Occipital lobe (tissue), 2 donors: Measurements from ENCODE around the gene JMY.

DNA sequence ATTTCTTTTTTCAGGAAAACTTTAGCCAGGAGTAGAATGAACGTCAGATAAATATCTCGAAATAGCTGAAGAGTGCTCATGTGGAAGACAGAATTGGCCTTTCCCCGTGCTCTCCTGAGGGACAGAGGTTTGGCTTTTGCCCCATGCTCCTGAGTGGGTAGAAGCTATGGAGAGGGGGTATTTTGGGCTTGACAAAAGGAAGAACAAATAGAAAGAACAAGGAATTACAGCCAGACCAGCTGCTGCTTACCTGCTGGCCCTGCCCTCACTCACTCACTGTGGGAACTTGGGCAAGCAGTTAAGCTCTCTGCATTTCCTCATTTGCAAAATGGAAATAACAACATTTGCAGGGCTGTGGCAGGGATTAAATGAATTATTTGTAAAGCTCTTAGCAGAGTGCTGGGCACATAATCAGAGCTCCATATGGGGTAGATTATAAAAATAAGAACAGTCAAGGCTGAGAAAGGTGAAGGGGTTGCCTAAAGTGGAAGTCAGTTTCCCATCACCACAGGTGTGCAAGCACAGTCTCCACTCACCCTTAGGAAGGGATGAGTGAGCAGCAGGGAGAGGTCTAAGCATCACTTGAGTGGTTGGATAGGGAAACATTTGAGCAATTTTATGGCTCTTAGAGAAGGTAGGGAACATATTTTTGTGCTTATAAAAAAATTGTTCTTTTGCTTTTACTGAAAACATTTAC lies 42.6 kb upstream of the LHFPL2 start:
- RAMPAGE, long total RNA, result no peak

GRCh38 chr5:78968842-78969279 lies 16.2 kb downstream of the ARSB start:
- RAMPAGE, long total RNA, result no peak

DNA sequence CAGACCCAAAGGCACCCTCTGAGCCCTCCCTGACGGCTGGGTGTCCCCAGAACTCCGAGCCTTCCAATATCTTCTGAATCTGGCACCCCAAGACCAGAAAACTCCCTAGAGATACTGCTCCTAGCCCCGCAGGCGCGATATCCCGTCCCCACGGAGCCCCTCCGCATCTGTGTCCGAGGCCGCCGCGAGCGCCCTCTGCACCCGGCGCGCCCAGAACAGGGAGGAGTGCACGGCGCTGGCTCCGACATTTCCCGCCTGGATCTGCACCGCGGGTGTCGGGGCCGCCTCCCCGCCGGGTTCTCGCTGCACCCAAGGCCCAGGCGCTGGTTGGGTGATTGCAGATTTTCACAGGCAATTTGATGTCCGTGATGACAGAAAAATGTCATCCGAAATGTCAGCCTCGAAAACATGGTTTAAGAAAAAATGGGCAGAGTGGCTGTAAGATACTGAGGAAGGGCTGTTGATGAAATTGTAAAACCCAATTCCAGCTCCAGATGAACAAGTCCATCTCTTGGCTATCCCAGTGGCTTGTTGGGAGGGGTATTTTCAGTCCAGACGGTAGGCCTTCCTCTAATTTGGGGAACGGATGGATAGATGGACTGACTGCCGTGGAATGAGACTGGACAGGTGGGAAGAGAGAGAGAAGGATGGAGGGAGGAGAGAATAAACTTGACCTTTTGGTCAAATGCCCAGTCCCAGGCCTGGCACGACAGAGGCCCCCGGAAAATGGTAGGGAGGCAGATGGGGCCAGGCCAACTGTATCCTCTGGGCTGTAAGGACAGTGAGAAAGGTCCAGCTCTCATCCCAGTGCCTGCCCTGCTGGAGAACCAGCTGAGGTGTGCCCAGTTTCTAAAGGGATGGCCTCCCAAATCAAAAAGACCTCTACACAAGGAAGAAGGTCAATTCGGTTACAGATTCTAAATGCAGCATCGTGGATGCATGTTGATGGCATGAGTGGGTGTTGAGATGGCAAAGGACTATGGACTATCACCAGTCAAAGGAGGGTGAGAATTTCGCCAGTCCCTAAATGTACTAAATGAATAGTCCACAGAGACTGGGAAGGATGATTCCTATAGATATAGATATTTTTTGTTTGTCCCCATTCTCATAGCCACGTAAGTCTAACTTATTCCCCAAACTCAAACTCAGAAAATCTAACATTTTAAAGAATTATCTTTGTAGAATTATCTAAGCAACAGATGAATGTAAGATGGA lies 1.0 kb downstream of the BHMT start:
- RAMPAGE, long total RNA, result no peak

DNA sequence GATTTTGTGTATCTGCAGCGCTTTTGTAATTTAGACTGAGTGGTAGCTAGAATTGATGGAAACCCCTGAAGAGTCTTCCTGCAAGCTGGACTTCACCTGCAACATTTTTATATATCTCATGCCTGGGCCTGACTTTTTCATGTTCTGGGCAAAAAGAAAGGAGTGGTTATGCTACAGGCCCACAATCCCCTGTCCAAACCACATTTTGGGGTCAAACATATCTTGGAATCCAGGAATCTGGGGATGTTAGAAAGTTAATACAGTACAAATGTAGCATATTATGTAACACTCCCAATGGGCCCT lies 4.5 kb downstream of the BHMT start:
- RAMPAGE, long total RNA, result no peak

DNA sequence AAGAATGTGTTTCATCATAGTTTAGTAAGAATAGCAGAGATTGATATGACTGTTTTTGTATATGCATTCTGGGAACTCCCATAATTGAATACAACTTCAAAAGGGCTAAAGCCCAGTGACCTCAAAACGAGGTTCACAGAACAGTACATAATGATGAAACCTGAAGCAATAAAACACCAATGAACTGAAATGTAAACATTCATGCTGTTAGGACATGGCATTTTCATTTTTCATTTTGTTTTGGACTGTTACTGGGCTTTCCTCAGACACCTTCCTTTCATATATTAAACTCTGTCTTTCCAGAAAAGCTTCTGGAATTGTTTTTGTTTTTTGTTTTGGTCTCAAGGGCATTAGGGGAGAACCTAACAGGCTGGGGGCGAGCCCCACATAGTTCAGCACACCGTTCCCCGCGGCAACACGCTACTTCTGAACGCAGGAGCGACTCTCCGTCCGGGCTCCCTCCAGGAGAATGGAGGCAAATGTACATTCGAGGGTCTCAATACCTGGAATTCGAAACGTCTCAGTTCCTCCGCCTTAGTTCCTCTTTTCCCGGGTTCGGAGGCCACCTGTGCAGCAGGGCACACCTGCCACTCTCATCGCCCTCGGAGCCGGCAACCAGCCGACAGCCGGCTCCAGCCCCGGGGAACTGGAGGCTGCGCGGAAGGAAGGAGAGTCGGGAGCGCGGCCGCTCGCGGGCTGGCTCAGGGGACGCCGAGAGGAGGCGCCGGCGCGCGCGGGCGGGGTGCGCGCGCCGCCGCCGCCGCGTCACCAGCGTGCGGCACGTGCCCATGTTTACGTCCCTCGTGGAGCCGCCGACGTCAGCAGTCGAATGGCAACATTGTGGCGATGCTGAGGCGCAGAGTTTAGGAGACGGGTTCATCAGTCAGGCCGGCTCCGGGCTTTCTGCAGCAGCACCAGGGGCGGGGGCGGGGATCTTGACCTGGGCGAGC lies at the start of gene JMY:
Gene JMY, plus strand, starts transcription at position 824 of the 950 bp plus-strand sequence.
- RAMPAGE, long total RNA, result no peak

GRCh38 chr5:79277695-79278189 lies 41.8 kb downstream of the JMY start:
- RAMPAGE, long total RNA, result no peak

DNA sequence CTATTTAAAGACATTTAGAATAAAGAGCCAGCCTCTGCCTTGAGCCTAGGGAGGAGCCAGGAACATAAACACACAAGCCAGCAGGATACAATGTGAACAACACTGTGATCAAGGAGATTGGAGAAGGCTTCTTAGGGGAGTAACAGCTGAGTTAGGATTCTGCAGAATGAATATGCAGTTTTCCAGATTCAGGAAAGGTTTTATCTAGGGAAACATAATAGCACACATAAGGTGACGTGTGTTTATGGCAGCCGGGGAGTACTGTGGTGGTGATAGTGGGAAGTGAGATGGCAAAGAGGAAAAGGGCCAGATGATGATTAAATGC lies 33.2 kb upstream of the HOMER1 start:
- RAMPAGE, long total RNA, result no peak

DNA sequence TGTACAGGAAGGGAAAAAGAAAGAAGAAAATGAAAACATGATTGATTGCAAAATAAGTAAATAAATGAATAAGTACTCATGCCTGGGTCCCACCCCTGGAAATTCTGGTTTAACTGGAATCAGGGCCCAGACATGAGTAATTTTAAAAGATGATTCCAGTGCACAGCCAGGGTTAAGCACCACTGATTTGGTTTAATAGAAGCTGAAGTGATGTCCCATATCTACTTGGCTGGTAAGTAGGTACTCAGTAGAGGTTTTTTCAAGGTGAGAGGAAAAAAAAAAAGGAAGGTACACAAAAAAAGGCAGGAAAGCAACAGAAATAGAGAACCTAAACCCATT lies 34.1 kb upstream of the HOMER1 start:
- RAMPAGE, long total RNA, result no peak

DNA sequence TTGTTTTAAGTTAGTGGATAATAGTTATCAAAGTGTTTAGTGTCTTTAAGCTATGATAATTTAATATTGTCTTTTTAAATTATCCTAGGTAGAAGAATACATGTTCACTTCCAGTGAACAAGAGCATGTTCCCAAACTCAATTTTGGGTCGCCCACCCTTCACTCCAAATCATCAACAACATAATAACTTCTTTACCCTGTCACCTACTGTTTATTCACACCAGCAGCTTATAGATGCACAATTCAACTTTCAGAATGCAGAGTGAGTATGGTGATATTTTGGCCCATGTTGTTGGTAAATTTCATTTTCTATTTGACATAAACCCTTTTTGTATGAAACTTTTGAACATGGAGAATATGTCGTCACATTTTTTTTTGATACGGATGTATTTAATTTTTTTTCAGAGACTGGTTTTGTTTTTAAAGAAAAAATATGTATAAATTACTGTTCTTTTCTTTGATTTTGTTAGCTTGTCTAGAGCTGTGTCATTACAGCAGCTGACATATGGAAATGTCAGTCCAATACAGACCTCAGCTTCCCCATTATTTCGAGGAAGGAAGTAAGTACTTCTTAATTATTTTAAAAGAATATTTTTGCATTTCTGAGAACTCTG lies 7.4 kb downstream of the TENT2 start:
- RAMPAGE, long total RNA, result no peak

DNA sequence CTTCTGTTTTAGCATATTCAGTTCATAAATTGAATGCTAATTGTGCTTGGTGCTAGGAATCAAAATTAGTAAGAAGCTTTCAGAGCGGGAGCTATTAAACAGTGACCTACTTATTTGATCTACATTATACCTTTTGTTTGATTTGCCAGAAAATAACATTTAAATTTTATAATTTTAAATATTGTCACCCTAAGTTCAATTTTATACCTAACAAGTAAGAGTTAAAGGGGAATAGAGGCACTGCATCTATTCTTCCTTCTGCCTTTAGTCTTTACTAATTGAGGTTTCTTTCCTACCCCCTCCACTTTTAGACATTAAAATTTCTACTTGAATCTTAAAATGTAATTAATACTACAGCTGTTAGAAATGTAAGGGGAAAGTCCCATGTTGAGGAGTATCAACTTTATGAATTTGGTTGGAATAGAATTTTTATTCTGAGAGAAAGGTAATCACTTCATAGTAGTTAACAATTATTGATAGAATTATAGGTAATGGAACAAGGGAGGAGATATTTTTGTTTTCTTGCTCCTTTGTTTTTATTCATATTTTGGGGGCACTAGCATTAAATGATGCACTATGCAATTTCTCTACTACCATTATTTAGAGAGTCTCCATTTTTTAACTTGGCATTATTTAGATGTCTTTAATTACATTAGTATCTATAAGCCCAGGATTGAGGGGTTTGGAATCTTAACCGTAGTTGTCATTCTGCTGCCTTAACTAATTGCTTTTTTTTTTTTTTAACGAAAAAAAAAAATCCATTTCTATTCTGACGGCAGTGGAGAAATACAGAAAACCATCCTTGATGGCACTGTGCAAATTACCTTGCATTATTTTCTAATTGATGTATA lies 22.2 kb upstream of the CMYA5 start:
- RAMPAGE, long total RNA, result no peak

- RAMPAGE, long total RNA, result no peak
Observed at GRCh38 chr5:79787293-79787737, 97.7 kb downstream of the CMYA5 start.

DNA sequence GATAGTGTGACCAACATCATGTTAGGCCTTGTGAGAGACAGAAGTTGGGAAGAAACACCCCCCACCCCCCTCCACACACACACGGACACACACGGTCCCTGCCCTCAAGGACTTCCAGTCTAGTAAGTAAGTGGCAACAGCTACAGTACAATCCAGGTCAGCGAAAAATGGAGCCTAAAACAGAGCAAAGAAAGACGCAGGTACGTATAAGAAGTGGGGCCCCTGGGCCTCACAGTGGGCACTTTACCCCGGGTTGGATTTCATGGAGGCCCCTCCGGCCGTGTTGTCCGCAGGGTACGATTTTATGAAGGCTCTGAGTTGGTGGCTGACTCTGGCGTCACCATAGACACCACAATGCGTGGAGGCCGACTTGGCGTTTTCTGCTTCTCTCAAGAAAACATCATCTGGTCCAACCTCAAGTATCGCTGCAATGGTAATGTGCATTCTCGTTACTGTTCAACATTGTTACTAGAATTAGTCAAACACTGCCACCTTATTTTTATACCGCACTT lies 47.0 kb downstream of the THBS4 start:
- RAMPAGE, long total RNA, result no peak

DNA sequence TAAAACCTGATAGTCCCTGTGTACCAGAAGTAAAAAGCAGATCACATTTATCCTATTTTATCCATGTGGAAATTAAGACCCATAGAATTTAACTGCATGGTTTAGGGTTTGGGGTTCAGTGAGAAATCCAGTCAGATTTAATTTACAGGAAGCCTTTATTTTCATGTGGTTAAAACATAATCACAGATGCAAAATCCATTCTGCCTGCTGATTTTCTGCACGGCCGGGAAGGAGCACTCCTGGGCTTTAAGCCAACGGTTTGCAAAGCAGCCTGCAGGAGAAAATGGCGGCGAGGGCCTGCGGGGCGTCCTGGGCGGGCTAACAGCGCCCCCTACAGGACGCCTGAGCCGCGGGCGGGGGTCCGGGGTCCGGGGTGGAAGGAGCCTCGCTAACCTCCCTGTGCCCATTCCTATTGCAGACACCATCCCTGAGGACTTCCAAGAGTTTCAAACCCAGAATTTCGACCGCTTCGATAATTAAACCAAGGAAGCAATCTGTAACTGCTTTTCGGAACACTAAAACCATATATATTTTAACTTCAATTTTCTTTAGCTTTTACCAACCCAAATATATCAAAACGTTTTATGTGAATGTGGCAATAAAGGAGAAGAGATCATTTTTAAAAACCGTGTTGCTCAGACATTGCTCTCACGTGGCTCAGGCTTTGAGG lies 47.6 kb downstream of the THBS4 start:
- RAMPAGE, long total RNA, result no peak

GRCh38 chr5:80147183-80147511 lies 108.7 kb downstream of the SERINC5 start:
- RAMPAGE, long total RNA, result no peak

DNA sequence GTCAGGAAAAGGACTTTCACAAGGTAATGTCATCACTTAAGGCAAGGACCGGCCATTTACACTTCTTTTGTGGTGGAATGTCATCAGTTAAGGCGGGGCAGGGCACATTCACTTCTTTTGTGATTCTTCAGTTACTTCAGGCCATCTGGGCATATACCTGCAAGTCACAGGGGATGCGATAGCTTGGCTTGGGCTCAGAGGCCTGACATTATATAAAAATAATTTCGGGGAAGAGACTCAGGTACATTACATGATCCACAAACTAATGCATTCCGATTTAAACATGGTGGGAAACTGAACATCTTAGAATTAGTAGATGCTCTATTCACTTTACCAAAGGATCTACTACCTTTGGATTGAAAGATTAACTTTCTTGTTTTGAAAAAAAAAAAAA lies 70.1 kb downstream of the SERINC5 start:
- RAMPAGE, long total RNA, result no peak

- RAMPAGE, long total RNA, result no peak
Observed at GRCh38 chr5:80204769-80205393, 51.0 kb downstream of the SERINC5 start.

DNA sequence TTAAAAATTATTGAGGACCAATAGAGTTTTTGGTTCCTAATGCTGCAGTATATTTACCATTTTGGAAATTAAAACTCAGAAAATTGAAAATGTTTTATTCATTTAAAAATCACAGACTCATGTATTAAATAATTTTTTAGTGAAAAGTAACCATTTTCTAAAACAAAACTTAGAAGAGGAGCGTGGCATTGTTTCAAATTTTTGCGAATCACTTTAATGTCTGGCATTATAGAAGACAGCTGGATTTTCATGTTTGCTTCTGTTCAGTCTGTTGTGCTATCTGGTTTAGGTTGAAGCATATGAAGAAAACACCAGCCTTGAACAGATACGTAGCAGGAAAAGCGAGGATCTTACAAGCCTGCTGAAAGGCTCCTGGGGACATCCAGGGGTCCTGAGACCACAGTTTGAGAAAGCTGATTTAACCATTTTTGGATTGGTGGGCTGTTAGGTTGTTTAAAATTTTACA lies 1.6 kb downstream of the ZFYVE16 start:
- RAMPAGE, long total RNA, result no peak

- RAMPAGE, long total RNA, result no peak
Observed at GRCh38 chr5:80631408-80632009, 22.9 kb upstream of the MSH3 start.

GRCh38 chr5:80668061-80668759 lies 13.4 kb upstream of the DHFR start:
- RAMPAGE, long total RNA, result no peak

GRCh38 chr5:81235809-81236588 lies 2.9 kb downstream of the CKMT2 start:
- RAMPAGE, long total RNA, result no peak